ENCODE results near the genes LRBA, RPS3A and PRSS48.

GRCh38 chr4:147825918-147826710 is 94.2 kb downstream of the ARHGAP10 start:
- PRO-cap, 3 experiments, result no peak in any of the 3 experiments
- RAMPAGE, long total RNA, 4 experiments, result no peak in any of the 4 experiments
- RRBS, result no CpG with 5 or more reads among the region's 11 CpGs

GRCh38 chr4:147857385-147858166 is 125.7 kb downstream of the ARHGAP10 start:
- PRO-cap, 3 experiments, result no peak in any of the 3 experiments
- RAMPAGE, long total RNA, 4 experiments, result start-site peak on the plus strand in 1 of 4 experiments, at chr4:147857509-147857636 at its widest, 21 reads per replicate
- RRBS, result no CpG with 5 or more reads among the region's 2 CpGs

DNA sequence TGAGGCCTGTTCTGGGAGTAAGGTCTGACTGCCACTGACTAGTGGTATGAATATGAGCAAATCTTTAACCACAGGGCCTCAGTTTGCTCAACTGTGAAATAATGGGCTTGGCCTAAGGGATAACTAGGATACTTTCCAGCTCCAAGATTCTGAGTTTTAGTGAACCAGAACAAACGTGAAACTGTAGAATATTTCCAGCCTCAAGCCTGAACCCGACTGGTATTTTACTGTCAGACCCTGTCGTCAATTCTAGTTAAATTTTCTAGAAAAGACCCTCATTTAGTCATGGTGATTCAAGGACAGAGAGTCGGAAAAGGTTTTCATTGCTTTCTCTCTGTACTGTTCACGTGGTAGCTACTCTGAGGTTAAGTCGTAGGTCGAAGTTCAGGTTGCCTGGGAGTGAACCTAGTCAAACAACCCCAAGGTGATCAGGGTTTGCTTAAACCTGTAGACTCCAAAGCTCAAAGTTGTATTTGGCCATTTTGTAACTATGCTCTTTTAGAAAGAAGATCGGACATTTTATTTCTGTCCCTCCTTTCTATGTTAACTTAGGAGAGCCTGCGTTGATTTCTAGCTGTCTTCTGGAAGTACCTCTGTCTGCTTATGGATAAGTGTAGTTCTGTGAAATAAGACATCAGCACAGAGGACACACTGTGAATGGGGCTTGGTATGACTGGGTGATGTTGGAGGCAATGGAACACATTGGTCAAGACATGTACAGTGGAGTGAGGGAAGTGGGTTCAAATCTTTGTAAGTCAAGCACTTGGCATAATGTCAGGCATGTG is 283.6 kb downstream of the ARHGAP10 start:
- PRO-cap, 3 experiments, result no peak in any of the 3 experiments
- RAMPAGE, long total RNA, 4 experiments, result no peak in any of the 4 experiments
- RRBS, result no CpG with 5 or more reads among the region's 9 CpGs

DNA sequence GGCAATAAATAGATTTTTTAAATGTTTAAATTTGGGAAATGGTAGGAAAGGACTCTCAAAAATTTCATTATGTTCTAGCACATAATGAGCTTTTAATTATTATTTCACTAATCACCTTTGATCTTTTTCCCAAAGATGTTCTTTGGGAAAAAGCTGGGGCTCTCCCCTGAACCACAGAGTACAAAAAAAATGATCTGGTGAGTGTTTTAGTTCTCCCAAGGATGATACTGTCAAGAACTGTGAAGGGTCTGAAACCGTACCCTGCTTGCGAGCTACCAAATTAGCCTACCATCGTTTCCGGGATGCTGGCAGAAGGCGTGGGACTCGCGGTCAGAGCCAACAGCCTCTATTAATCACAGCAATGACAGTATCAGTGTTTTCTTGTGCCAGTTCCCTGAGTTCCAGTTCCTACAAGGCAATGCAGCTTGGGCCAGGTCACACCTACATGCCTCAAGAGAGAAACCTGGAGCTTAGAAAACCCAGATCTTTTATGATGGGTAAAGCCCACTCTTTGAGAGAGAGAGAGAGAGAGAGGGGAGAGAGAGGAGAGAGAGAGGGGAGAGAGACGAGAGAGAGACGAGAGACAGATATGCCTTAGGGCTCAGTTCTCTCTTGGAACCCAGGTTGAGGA is 327.7 kb downstream of the ARHGAP10 start:
- PRO-cap, 3 experiments, result no peak in any of the 3 experiments
- RAMPAGE, long total RNA, 4 experiments, result no peak in any of the 4 experiments
- RRBS, result no CpG with 5 or more reads among the region's 9 CpGs

GRCh38 chr4:148376159-148376436 is 66.1 kb downstream of the NR3C2 start:
- PRO-cap, 3 experiments, result peak in 1 of 3 experiments; most common plus-strand start chr4:148376383 (in 1)
- RAMPAGE, long total RNA, 4 experiments, result no peak in any of the 4 experiments
- RRBS, result no CpG with 5 or more reads among the region's 3 CpGs

- PRO-cap, 3 experiments, result no peak in any of the 3 experiments
- RAMPAGE, long total RNA, 4 experiments, result no peak in any of the 4 experiments
- RRBS, result no CpG with 5 or more reads among the region's 5 CpGs
Observed at GRCh38 chr4:148431287-148432085, 10.7 kb downstream of the NR3C2 start.

- PRO-cap, 3 experiments, result no peak in any of the 3 experiments
- RAMPAGE, long total RNA, 4 experiments, result no peak in any of the 4 experiments
- RRBS, result no CpG with 5 or more reads among the region's 9 CpGs
Observed at GRCh38 chr4:148447589-148448202, 5.5 kb upstream of the NR3C2 start.

DNA sequence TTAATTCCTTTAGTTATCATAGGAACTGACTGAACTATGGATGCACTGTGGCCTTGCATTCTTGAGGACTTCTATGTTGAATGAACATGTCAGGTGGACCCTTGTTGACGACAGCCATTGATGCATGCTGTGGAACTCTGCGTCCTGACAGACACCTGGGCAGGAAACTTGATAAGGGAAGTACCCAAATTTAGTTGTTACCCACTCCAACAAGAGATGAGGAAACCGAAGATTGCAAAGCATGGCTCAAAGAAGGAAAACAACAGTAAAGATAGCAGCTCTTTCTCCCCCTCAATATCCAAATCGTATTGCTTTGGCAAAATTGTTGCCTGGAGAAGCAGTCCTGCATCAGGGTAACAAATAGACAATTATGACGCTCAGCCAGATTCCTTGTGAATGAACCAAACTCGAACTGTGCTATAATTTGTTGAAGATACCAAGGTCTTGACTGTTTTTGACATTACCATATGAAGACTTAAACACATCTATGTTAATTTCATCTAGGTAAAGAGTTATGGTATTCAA is 540.1 kb upstream of the NR3C2 start:
- PRO-cap, 3 experiments, result no peak in any of the 3 experiments
- RAMPAGE, long total RNA, 4 experiments, result no peak in any of the 4 experiments
- RRBS, result no CpG with 5 or more reads among the region's 6 CpGs

DNA sequence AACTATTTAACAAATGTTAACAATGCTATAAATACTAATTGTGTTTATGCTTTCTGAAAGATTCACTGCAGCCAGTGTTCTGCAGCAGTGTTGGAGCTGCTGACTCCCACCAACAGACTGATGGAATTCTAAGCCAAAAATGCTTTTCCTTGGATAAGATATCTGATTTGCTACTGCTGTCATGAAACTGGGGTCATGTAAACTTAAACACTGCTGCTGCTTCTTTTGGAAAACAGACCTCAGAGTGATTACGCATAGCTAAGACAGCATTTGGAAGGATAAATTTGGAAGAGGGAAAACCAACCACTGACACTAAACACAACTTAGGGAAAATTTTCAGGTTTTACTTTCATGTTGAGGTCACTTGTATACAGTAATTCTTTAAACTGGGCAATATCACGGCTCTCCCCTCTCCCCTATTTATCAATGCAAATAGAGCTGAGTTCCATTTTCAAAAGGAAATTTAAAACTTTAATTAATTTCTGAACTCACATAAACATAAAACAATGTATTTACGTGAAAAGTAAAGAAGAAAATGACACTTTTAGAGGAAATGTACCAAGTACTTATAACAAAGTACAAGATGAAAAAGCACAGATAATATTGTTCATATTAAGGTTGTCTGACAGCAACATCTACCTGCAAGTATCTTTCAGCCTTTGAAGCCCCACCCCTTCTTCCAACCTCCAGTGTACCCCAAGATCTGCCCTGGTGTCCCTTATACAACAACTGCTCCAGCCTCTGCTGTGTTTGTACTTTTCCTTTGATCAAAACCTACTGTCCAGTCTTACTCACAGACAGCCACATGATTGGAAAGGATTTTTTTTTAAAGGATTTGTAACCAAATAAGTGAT is 243.9 kb upstream of the MAB21L2 start:
- PRO-cap, 3 experiments, result no peak in any of the 3 experiments
- RAMPAGE, long total RNA, 4 experiments, result no peak in any of the 4 experiments
- RRBS, result no CpG with 5 or more reads among the region's 3 CpGs

DNA sequence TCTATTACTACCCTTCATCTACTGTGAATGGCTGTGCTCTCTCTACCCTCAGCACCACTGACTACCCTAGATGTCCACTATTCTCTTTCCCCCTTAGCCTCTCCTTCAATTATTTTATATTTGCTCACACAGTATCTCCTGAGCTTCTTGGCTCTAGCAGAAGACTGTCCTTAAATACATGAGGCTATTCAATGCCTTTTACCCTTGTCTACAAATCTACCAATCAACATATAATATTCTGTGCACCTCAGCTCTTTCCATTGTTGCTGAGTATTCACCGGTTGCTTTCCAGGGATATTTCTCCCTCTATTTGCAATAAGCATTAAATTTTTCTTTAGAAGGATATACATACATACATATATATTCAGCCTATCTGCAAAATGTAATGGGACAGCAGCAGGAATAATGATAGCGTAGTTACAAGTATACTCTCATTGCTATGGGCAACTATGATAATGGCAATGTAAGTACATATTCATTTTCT is 19.9 kb upstream of the MAB21L2 start:
- PRO-cap, 3 experiments, result no peak in any of the 3 experiments
- RAMPAGE, long total RNA, 4 experiments, result no peak in any of the 4 experiments
- RRBS, result no CpG with 5 or more reads among the region's 2 CpGs

DNA sequence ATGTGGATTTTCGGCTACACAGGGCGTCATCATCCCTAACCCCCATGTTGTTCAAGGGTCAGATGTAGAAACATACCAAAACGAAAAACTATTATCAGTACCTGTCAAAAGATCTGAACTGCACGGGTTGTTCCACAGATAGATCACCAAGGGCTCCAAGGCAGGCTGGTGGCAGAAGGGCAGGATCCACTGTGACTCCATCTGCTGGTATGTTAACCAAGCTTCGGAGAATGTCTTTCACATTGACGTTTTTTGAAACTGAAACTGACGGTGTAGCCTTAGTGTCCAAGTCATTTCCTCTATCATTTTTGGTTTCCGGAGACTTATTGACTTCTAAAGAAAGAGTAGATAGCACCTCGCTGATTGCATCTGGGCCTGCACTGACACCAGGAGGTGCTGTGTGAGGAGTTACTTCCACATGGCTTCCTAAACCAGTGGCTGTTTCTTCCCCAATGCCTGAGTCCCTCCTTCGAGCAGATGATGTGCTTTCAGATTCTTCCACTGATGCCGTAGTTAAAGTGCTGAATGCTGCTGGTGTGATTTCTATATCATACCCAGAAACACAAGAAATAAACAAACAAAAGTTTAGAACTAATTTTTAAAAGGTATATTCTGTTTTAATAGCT is 186.9 kb downstream of the LRBA start:
- PRO-cap, 3 experiments, result no peak in any of the 3 experiments
- RAMPAGE, long total RNA, 4 experiments, result no peak in any of the 4 experiments
- RRBS, result no CpG with 5 or more reads among the region's 11 CpGs

- PRO-cap, 3 experiments, result no peak in any of the 3 experiments
- RAMPAGE, long total RNA, 4 experiments, result no peak in any of the 4 experiments
- RRBS, result no CpG with 5 or more reads among the region's 8 CpGs
Observed at GRCh38 chr4:151003959-151004470, 11.1 kb downstream of the LRBA start.

DNA sequence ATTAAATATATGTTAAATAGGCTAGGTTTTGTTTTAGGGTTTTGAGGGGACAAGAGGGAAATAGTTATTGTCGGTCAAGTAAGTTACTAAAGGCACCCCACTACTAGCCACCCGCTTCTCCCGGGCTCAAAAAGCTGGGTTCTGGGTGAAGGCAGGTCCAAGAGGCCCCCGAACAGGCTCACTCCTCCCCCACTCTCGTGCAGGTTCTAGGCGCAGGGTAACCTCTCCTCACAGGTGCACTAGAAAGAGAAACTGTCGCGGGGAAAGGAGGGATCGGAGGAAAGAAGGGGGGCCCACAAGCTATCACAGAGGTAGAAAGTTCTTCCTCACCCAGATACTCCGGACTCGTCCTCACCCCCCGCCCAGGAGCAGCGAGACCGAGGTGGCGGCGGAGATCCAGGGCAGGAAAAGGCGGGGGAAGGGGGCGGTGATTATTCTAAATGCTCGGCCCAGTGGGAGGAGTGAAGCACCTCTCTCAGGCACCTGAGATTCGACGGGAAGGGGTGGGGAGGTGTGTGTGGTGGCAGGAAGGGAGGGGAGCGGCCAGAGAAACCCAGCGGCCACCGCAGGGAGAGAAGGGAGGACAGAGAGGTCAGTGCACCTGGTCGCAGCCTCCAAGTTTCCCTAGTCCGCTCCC is at the start of gene LRBA:
TSS of gene LRBA (minus strand) at position 413 of the 637 bp plus-strand sequence.
- PRO-cap, 3 experiments, result peak in 3 of 3 experiments; most common plus-strand start position 514 of the sequence (in 2); most common minus-strand start position 413 of the sequence (in 2)
- RAMPAGE, long total RNA, 4 experiments, result start-site peak on the minus strand in 4 of 4 experiments, centred at positions 361 to 387 of the sequence, 26 to 253 reads per replicate
- RRBS, result no CpG with 5 or more reads among the region's 26 CpGs

- PRO-cap, 3 experiments, result peak in 3 of 3 experiments; most common plus-strand start chr4:151015758 (in 3); most common minus-strand start chr4:151015727 (in 3)
- RAMPAGE, long total RNA, 4 experiments, result start-site peak on the minus strand in 3 of 4 experiments, at chr4:151015668-151015747 at its widest, 88 to 134 reads per replicate
- RRBS, result 0% methylated on average over 4 of the region's 60 CpGs
Observed at GRCh38 chr4:151015509-151015970, 456 bp upstream of the LRBA start.

GRCh38 chr4:151099361-151100545 is at the start of gene RPS3A:
Gene RPS3A, plus strand, starts transcription at chr4:151099628.
- PRO-cap, 3 experiments, result peak in 3 of 3 experiments; most common plus-strand start chr4:151099855 (in 2); most common minus-strand start chr4:151099443 (in 1)
- RAMPAGE, long total RNA, 4 experiments, result start-site peak on the plus strand in 4 of 4 experiments, at chr4:151099625-151099643 at its widest, 1,931 to 24,364 reads per replicate
- RRBS, result no CpG with 5 or more reads among the region's 75 CpGs

- PRO-cap, 3 experiments, result no peak in any of the 3 experiments
- RAMPAGE, long total RNA, 4 experiments, result start-site peak on the plus strand in 1 of 4 experiments, at chr4:151104182-151104203 at its widest, 887 reads per replicate
- RRBS, result no CpG with 5 or more reads among the region's 5 CpGs
Observed at GRCh38 chr4:151103520-151104489, 4.4 kb downstream of the RPS3A start.

DNA sequence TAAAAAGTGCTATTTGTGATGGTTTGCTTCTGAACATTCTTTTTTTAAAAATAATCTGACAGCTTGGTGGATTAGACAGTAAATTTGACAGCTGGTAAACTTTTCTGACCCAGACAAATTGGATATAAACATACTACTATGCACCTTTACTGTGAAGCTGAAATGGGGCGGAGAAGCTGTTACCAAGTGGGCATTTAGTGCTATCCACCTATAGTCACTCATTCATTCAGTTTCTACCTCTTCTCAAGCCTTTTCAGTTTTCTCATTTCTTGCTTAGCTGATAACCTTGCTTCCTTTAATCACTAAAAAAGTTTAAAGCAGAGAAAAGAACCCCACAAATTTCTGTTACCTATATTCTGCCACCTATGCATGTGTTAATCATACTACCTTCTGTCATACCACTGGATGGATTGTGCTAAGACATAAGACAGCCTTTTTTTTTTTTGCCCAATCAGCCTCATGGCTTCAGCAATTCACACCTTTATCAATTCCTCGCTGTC is 5.2 kb downstream of the RPS3A start:
- PRO-cap, 3 experiments, result no peak in any of the 3 experiments
- RAMPAGE, long total RNA, 4 experiments, result no peak in any of the 4 experiments
- RRBS, result no CpG with 5 or more reads among the region's 2 CpGs

DNA sequence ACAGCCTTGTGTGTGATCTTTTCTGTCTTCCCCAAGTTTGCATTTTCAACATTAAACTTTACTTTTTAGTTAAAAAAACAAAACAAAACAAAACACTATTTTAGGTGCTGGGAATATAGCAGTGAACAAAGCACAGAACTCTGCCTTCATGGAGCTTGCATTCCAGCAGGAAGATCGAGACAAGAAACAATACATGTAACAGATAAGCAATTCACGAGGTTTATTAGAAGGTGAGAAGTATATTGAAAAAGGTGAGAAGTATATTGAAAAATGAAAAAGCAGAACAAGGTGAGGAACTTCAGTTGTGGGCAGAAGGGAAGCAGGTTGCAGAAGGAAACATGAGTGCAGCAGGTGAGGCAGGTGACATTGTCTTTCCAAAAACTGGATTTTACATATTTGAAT is 68.5 kb downstream of the RPS3A start:
- PRO-cap, 3 experiments, result no peak in any of the 3 experiments
- RAMPAGE, long total RNA, 4 experiments, result no peak in any of the 4 experiments
- RRBS, result no CpG with 5 or more reads among the region's 2 CpGs

DNA sequence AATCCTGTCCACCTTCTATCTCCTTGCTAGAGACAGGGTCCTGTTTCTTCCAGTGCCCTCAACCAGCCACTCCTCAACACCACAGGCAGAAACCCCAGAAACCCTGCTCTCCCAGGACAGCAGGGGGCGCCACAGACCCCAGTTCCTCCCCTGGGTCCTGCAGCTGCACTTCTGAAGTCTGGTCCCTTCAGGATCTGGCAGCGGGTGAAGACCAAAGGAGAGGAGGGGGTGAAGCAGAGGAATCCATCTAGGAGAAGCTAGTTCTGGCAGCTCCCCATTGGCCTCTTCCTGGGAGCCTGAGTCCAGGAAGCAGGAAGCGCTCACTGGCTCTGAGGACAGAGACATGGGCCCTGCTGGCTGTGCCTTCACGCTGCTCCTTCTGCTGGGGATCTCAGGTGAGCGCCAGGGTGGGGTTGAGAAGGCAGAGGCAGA is at the start of gene PRSS48:
TSS of gene PRSS48 (plus strand) at position 332 of the 432 bp plus-strand sequence.
- PRO-cap, 3 experiments, result no peak in any of the 3 experiments
- RAMPAGE, long total RNA, 4 experiments, result no peak in any of the 4 experiments
- RRBS, result no CpG with 5 or more reads among the region's 5 CpGs

GRCh38 chr4:151293756-151294430 is 16.9 kb downstream of the PRSS48 start:
- PRO-cap, 3 experiments, result no peak in any of the 3 experiments
- RAMPAGE, long total RNA, 4 experiments, result no peak in any of the 4 experiments
- RRBS, result no CpG with 5 or more reads among the region's 3 CpGs

Data from adrenal gland (tissue), 7 donors.